Measurements from ENCODE around the genes IGF2BP3 and STK31.

DNA sequence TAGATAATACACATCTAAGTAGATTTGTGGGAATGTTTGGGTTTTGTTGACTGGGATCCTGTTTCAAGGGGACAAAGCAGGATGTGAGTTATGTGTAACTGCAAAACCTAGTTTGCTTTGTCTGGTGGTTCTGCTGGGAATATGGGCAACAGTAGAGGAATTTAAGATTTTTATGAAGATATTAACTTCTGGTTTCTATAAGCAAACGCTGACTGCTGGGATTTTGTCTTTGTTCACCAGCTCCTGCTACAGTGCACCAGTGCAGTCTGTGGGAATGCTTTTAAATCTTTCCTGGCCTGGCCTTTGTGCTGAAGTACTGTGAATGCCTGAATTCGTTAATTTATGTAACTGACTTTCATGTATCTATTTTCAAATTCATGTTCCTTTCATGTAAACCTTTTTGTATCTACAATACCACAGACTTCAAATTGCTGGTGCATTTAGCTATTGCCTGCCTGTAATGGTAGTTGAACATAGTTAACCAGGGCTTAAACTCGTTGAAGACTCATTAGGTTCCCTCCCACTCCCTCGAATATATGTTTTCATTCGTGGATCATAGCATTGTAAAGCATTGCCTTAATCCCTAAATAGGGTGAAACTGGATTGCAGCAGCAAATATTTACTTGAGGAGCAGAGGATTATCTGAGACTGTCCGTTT, 1.5 kb downstream of the KLHL7 start:
- RRBS = no CpG with 5 or more reads among the region's 6 CpGs

DNA sequence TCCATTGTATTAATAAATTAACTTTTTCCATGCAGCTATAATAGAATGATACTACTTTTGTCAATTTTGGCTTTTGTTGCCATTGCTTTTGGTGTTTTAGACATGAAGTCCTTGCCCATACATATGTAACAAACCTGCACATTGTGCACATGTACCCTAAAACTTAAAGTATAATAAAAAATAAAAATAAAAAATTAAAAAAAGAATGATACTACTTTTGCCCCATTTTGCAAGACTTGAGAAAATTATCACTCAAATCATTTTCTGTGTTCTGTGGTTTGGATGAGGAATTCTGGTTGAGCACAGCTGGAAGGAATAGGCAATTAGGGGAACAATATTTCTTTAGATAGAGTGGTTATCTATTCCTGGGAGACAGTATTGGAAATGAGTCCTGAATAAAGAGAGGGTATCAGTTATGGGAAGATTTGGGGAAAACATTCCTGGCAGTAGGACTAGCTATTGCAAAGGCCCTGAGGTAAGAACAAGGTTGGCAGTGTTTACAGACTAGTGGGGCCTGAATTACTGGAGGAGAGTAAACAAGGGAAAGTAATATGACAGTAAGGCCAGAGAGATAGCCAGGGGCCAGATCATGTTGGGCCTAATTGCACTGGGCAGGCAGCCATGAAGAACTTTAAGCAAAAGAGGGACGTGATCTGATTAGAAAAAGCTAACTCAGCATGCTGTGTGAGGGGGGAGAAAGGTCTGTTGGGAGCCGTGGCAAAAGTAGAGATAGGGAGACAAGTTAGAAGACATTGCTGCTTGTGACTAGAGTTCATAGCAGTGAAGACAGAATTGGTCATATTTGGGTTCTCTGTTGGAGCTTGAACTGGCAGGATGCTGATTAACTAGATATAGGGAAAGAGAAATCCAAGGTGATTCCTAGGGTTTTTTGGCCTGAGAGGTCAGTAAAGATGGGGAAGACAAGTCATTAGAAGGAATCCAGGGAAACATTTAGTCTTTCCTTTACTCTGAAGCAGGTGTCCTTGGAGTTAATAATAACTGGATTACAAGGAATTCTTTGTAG, 9.1 kb downstream of the NUP42 start:
- RRBS = no CpG with 5 or more reads among the region's 2 CpGs

DNA sequence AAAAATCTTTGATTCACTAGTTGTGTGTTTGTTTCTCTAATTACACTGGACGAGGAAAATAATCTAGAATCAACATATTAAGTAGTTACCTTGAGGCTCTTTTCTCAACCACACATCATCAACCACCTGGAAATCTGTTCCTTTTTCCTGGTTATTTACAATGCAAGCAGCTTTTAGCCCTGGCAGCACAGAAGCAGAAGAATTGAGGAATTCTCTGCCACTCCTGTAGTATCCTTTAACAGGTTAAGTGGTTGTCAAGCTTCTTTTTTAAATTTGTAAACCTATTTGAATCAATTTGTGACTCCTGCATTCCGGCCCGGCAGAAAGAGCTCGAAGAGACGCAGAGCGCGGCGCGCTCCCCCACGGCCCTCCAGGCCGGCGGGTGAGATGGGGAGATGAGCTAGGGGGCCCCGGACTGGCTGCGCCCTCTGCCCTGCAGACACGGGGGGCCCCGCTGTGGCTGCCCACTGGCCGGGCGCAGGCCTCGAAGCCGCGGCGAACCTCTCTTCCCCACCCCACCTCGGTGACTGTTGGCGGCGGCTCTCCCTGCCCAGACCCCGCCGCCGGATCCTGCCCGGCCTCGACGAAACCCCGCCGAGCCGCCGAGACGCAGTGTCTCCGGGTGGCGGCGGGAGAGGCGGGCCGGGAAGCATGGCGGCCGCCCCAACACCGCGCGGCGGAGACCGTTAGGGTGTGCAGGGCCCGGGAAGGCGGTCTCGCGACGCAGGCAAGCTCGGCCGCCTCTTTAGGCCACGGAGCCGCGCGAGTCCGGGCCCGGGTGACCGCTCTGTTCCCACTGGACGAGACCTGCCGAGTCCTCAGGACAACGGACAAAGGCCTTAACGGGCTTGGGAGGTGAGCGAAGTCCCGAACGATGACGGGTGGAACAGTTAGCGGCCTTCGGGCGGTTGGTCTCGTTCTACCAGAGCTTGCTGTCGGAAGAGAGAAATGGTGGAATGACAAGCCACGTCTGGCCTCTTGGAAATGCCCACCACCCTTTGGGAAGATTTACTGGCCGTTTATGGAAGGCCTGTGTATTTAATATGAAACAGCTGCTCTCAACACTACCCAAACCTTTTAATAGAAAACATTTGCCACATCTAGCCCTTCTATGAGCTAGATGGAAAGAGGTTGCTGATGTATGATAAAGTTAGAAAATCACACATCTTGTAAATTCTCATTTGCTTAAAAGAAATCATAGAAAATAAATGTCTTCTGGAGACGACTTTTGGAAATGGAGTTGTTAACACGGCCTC, 24.2 kb downstream of the NUP42 start:
- RRBS = 6% methylated on average over 29 of the region's 79 CpGs

DNA sequence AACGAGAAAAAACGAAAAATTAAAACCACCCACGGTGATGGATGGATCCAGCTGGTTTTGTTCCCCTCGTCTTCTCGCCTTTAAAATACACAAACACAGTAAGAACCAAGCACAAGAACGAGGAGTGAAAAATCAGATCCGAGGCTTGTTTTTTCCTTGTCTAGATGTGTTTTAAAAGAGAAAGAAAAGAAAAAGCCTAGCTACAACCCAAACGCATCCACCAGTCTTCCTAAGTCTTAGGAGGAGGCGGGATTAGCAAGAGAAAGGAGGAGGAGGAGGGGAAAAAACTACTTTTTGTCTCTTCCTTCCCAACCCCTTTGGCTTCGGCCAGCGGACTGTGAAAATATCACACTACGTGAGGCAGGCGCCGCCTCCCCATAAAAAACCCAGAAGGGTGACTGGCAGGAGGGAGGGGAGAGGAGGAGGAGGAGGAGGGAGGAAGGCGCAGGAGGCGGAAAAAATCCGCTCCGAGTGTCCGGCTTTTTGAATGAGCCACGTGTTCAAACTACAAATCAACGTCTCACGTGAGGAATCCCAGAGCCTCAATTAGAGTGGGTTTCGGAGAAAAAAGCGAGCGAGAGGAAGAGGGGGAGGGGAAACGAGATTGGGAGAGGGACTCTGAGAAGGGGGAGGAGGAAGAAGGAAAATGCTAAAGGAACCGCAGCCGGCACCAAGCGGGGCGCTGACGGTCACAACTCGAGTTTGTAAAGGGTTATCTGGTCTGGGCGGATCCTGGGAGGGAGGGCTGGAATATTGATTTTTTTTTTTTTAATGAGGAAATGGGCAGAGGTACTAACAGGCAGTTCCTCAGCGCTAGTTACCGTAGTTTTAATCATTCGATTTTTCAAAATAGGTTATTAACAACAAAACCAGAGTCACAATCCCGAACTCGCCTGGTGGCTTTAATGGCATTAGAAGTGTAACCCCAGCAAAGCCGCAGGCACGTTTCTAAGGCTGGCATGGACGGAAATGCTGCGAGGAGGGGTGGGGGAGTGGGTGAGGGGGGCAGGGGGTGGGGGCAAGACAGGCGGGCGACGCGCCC, at the start of gene IGF2BP3:
Gene IGF2BP3, minus strand, starts transcription at position 353 of the 1,042 bp plus-strand sequence.
- RRBS = no CpG with 5 or more reads among the region's 46 CpGs

DNA sequence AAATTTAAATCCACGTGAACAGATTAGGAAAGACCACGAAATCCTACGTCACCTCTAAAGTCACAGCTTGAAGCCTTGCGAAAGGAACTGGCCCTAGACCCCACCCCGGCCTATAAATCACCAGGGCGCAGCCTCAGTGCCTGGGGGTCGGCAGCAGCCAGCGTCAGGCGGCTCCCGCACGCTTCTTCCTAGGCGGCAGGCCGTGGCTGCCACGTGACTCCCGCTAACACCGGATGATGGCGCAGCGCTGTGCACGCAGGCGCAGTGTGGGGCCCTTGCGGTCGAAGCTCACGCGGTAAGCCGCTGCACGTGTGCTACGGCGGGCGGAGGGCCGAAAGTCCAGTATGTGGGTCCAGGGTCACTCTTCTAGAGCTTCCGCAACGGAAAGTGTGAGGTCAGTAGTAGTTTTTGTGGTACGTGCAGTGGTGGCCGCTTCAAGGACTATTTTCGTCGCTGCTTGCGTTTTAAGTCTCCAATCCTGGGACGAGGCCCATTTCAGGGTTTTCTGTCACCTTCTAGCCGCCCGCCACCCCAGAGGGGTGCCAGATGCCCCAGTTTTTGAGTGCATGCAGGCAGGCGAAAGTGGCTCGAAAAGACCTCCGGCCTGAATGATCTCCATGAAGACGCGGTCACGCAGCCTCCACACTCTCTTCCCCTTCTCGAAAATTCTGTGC, at the start of gene STK31:
Gene STK31, plus strand, starts transcription at position 278 of the 674 bp plus-strand sequence.
- RRBS = no CpG with 5 or more reads among the region's 47 CpGs

- RRBS = no CpG with 5 or more reads among the region's 16 CpGs
These were observed 12.5 kb downstream of the STK31 start for GRCh38 chr7:23722454-23723040.

DNA sequence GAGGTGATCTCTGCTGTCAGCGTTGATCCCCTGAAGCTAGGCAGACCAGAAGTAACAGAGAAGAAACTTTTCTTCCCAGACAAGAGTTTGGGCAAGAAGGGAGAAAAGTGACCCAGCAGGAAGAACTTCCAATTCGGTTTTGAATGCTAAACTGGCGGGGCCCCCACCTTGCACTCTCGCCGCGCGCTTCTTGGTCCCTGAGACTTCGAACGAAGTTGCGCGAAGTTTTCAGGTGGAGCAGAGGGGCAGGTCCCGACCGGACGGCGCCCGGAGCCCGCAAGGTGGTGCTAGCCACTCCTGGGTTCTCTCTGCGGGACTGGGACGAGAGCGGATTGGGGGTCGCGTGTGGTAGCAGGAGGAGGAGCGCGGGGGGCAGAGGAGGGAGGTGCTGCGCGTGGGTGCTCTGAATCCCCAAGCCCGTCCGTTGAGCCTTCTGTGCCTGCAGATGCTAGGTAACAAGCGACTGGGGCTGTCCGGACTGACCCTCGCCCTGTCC, 854 bp downstream of the NPY start:
- RRBS = 3% methylated on average over 2 of the region's 31 CpGs

DNA sequence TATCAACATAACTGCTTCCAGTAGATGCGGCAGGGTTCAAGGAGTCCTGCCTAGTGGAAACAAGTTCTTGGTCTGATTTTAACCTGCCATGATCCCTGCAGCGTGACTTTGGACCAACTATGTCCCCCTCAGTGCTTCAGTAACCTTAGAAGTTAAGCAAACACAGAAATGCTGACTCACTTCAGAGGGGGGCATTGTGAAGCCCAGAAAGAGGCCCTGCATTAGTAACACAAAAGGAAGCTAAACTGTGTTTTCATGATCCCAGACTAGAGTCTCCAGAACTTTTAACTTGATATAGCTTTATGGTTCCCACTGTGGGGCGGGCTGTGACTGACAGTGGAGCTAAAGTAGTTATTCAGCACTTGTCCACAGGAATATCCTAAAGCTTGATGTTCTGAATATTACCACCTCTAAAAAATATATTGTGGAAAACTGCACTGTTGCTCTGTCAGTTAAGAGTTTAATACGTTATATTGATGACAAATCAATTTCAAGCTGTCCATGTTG, 95.4 kb upstream of the PALS2 start:
- RRBS = no CpG with 5 or more reads among the region's 4 CpGs

DNA sequence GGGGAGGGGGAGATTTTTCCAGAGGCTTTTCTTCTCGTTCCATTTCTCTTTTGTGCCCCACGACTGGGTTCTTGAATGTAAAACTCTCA, 560 bp upstream of the PALS2 start:
- RRBS = no CpG with 5 or more reads among the region's 2 CpGs

DNA sequence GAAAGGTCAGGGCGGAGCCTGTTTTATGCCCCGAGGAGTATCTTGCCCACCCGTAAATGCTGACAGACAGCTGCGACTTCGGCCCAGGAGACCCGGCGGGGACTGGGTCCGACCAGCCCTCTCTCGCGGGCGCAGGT, 447 bp upstream of the PALS2 start:
- RRBS = 2% methylated on average over 6 of the region's 11 CpGs

DNA sequence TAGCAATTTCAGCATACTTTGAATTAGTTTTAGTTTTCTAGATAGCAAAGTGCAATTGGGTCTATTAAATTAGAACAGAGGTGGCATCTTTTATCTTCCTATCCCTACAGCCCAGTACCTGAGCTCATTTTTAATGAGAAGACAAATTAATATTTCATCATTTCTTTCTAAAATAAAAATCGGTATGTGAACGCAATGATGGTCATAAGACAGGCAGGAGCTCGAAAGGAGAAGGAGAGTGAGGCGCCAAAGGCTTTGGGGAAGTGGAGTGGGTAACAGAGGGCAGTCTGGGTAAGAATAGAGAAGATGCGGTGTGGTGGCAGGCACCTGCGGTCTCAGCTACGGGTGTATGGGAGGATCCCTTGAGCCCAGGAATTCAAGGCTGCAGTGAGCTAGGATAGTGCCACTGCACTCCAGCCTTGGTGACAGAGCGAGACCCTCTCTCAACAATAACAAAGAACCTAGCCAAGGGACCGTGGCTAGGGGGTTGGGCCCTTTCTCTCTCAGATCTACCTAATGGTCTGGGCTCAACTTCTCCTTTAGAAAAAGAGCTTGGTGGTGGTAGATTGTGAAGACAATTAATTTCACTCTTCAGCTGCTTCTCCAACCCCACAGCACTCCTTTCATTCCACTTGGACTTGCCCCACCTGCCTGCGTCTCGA, 1.2 kb downstream of the GSDME start:
- RRBS = no CpG with 5 or more reads among the region's 11 CpGs

DNA sequence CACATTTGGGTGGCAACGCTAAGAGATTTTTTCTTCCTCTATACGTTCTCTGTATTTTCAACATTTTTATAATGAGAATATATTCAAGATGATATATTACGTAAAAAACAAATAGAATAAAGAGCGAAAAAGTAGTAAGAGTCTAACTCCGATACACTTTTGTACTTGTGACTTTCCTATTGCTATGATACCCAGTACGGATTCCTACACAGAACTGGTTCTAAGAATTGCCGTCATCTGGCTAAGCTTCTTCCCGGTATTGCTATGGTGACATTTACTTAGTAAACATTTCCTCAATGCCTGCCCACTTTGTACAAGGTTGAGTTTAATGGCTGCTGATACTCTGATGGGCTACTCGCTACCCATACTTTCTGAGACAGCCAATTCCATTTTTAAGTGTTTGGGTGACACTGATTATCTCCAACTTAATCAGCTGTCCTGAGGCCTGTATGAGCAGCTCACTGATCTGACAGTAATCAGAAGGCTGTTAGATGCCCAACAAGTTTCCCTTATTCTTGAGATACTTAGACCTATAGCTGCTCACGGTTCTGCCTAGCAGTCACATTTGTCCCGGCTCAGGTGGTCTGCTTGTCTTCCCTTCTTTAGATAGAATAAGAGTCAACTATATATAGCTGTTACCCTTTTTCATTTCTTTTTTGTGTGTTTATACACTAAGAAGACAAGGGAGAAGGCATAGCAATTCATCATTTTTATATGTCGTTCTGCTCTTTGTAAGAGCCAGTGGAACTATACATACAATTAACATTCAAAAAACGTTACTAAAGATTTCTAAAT, 55.5 kb downstream of the OSBPL3 start:
- RRBS = no CpG with 5 or more reads among the region's 13 CpGs

GRCh38 chr7:24980293-24981131, 534 bp upstream of the OSBPL3 start:
- RRBS = 2% methylated on average over 19 of the region's 48 CpGs

GRCh38 chr7:25119331-25119854, 5.7 kb downstream of the CYCS start:
- RRBS = no CpG with 5 or more reads among the region's 8 CpGs

DNA sequence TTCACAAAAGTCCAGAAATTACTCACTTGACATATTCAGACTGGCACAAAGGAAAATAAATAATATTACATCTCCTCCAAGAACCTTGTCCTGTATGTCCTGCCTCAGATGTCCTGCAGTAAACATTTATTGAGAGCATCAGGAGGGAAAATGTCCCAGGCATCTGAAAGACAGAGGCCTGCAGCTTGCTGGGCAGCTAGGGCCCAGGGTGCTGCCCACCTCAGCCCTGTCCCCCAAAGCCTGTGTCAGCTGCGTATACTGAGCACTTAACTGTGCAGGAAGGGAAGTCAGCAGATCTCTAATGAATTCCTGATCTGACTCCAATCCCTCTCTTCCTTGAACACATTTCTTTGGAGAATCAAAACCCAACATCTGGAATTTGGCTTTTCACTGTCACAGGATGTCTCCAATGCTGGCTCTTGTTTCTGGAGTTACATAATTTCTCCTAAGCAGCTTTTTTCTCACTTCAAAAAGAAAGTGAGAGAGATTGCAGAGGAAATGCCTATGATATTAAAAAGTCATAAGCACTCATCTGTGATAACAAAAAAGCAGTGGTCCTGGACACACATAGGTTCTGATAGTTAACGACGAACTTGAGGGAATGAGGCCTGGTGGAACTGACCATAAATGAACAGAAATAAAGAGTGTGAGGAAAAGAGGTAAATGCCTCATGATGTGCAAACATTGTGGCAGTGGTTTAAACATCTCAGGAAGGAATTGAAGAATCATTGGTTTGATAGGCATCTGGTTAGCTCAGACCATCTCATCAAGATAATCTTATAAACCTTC, 364.6 kb upstream of the NFE2L3 start:
- RRBS = no CpG with 5 or more reads among the region's 3 CpGs

GRCh38 chr7:25852024-25853159, 299.6 kb upstream of the NFE2L3 start:
- RRBS = 3% methylated on average over 45 of the region's 90 CpGs

- RRBS = no CpG with 5 or more reads among the region's 7 CpGs
These were observed 262.3 kb upstream of the NFE2L3 start for GRCh38 chr7:25889653-25890135.

DNA sequence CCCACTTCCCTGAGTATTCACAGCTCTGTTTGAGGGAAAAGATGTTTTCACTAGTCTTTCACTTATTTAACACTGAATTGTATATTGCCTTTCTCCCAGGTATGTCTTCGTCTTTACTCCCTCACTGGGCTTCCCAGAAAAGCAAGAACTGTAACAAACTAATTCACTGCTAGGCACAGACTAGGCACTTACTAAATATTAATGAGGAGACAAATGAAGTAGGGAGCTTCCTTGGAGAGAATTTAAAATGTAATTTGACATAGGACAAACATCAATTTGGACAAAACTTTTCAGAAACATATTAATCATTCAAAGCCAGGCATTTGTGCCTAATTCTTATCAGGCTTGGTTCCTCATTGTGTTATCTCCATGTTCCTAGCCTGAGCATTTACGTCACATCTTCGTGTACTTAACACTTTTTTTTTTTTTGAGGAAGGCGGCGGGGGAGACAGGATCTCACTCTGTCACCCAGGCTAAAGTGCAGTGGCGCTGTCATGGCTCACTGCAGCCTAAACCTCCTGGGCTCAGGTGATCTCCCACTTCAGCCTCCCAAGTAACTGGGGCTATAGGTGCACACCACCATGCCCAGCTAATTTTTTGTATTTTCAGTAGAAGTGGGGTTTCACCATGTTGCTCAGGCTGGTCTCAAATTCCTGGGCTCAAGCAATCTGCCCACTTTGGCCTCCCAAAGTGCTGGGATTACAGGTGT, 19.8 kb downstream of the HNRNPA2B1 start:
- RRBS = no CpG with 5 or more reads among the region's 6 CpGs

DNA sequence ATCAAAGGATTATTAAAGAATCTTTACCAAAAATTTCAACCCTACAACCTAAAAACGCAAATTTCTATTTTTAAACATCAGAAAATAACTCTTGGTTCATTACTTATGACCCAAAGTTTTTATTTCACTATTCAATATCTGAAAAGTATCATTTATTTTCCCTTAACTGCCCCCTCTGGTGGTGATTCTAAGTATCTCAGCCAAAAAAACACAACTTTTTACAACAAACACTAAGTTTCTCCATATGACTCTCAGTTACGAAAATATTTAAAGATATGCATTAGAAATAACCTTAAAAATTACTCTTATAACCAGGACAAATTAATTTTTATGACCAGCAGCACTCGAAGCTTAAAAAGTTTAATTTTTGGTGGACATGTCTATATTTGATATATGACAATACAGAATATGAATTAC, 2.5 kb downstream of the HNRNPA2B1 start:
- RRBS = no CpG with 5 or more reads among the region's 3 CpGs

DNA sequence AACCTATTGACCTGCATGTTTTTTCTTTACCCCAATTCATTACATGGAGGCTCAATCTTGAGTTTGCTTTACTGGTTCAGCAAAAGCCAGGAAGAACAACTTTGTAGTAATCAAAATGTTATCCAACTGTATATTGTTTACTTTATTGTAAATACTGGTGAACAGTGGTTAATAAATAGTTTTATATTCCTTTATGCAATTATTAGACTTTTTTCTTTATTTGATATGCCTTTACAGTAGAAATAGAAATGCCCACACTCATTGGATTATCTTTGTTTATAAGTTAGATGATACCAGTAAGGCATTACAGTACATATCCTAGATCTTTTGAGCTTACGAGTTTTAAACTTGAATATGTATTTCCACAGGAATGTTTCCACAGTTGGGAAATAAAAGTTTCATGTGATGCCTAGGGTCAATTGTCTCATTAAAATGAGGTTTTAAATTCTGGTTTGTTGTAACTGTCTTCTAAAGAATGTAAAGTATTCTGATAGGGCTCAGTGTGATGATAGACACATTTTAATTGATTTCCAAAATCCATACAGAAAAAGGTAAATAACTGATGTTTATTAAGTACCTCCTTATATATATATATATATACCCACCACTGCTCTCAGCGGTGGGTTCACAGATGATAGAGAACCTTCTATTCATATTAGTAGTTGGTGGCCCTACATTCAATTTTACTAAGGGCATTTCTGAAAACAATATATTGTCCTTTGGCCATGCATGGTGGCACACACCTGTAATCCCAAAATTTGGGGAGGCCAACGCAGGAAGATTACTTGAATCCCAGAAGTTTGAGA, 11.8 kb downstream of the CBX3 start:
- RRBS = no CpG with 5 or more reads among the region's 3 CpGs